Non-pigmented ciliary epithelial cell (primary cell): ENCODE measurements around a stretch of chr16.

DNA sequence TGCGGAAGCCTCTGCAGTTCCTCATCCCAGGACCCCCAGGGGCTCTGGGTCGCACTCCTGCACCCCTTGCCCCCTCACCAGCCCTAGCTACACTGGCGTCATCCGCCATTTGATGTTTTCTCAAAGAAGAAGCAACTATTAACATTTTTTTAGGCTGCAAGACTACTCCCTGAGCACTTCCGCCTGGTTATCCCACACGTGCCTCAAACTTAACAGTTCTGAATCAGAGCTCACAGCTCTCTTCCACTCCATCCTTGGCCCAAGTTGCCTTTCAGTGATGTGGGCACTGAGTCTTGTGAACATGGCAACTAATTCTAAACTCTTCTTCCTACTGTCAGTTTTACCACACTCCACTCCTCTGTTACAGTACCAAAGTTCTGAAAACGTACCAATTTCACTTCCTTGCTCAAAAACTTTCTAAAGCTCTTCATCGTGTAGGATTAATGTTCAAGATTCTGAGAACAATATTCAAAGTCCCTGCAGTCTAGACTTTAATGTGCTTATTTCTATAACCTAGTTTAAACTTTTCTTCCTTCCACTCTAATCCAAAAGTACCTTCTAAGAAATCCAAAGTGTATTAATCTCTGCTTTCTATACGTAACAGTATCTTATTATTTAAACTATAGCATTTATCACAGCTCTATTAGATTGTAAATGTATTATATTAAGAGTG lies 31.6 kb downstream of the N4BP1 start:
- RRBS: no CpG with 5 or more reads among the region's 9 CpGs

DNA sequence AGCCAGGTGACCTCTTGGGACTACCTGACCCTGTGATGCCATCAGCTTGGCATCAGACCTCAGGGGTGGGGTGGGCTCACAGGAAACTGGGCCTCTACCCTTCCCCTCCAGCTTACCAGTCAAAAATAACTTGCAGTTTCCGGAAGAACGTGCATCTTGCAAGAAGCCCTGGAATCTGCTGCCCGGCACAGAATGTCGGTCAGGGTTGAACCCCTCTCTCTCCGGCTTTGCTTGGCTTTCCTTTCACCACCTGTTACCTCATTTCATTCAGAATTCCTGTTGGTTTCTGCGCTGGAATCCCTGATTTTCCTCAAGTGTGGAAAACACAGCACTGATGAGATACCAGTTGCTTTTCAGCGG lies 11.7 kb upstream of the N4BP1 start:
- RRBS: no CpG with 5 or more reads among the region's 7 CpGs

GRCh38 chr16:49492206-49492630 lies 118.6 kb downstream of the C16orf78 start:
- RRBS: 6% methylated on average over 5 of the region's 34 CpGs

DNA sequence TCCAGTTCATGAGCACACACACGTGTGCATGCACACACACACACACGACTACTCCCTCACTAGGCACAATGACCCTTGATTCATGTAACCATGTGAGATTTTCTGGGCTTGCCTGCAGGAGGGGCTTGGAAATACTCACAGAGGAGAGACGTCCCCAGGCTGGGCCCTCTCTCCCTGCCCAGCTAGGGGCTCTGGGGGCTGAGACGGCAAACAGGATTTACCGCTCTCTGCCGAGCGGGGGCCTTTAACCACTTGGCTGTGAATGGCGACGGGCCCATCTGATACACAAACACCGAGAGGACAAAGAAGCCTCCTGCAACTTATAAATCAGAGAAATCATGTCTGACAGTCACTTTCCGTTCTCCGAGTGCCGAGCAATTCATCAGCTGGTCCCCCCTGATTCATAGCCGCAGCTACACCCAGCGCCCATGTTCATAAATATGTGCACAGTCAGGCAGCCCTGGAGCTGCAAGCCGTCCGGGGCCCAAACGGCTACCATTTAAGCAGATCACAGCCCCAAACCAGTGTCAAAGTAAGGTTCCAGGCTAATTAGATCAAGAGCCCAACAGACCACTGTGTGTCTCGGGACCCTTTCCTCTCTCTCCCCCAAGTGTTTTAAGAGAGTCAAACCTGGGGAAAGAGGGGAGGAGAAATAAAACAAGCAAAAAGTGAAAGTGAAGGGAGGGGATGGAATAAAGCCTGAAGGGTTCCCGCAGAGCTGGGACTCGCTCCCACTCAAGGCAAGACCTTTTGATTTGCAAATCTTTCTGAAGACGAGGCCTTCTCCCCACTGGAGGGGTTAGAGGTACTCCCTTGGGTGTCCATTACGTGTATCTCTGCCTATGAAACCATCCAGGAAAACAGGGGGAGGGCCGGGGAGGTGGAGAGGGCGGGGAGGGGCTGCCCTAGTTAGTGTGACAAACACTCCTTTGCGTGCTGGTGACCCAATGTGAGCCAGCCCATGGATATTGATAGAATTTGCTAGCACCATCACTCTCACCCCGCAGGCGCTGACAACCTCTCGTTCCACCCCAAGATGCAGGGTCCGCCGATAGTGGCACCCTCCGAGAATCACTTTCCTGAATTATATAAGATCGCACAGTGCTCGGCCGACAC lies 154.7 kb downstream of the C16orf78 start:
- RRBS: no CpG with 5 or more reads among the region's 35 CpGs

DNA sequence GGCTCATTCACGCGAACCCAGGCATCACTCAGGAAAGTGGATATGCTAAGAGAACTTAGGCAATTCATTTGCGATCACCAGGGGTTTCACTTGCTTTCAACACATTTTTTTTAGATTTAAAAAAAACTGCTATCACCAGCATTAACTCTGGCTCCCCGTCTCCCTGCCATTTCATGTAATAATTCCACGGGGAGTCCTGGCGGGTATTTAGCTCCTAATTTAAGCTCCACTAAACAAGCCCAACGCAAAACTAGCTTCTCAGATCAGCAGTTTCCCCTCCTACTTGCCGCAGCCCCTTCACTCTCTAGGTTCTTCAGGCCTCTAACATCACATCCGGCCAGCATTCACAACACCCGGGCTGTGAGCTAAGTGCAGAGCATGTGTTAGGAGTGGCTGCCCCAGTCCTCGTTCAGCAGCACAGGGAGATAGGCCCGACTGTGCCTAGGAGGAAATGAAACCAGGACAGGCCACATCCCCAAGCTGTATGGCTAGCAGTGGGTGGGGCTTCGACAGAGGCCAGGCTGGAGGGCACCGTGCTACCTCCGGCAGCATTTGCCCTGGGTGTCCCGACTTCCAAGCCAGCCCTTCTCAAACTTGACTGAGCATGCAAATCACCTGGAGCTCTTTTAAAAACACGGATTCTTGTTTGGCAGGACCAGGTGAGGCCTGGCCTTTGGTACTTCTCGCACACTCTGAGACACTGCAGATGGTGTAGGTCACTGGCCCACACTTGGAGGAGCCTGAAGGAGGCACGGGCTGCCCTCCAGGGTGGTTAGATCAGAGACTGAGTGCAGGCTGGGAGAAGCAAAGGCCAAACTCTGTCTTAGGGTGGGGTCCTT lies 201.8 kb downstream of the C16orf78 start:
- RRBS: no CpG with 5 or more reads among the region's 19 CpGs

GRCh38 chr16:50244186-50244843 lies 22.0 kb upstream of the ADCY7 start:
- RRBS: 9% methylated on average over 9 of the region's 23 CpGs

DNA sequence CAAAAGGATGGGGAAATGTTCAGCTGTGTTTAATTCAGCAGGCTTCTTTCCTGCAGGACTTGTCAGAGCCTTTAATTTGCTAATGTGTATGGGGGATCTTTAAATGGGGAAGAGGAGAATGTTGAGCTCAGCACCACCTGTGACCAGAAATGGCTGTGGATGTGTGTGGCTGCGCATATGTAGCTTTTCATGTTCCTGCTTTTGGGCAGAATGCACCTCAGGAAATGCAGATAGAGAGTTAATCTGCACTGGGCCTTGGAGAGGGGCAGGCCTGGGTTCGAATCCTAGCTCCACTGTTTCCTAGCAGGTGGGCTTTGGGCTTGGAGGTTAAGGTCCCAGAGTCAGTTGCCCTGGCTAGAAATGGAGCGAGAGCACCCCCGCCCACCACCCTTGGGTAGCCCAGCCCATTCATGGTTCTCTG lies 9.2 kb downstream of the ADCY7 start:
- RRBS: no CpG with 5 or more reads among the region's 4 CpGs

DNA sequence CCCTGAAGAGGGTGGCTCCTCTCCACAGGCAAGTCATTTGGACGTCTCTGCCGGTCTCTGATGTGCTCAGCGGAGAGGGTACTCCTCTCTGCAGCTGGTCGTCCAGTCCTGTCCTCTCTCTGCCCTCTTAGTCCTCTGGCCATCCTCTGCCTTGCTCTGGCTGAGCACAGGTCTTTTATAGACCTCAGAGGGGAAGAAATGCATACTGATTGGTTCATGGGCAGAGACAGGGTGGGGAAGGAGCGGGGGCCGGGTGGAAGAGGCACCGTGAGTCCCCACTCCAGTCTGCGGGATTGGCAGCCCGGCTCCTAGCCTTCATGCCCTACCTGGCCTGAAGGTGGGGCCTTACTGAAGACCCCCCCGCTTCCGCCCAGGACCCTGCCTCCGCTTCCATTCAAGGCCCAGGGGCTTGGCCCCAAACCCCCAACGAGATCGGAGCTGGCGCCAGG lies 69.9 kb upstream of the NKD1 start:
- RRBS: 27% methylated on average over 2 of the region's 15 CpGs

GRCh38 chr16:50613324-50614034 lies 65.3 kb downstream of the NKD1 start:
- RRBS: no CpG with 5 or more reads among the region's 20 CpGs

- RRBS: no CpG with 5 or more reads among the region's 4 CpGs
These were observed 486 bp upstream of the SNX20 start for GRCh38 chr16:50681613-50681982.

- RRBS: no CpG with 5 or more reads among the region's 5 CpGs
These were observed 7.1 kb upstream of the CYLD start for GRCh38 chr16:50734763-50735136.

DNA sequence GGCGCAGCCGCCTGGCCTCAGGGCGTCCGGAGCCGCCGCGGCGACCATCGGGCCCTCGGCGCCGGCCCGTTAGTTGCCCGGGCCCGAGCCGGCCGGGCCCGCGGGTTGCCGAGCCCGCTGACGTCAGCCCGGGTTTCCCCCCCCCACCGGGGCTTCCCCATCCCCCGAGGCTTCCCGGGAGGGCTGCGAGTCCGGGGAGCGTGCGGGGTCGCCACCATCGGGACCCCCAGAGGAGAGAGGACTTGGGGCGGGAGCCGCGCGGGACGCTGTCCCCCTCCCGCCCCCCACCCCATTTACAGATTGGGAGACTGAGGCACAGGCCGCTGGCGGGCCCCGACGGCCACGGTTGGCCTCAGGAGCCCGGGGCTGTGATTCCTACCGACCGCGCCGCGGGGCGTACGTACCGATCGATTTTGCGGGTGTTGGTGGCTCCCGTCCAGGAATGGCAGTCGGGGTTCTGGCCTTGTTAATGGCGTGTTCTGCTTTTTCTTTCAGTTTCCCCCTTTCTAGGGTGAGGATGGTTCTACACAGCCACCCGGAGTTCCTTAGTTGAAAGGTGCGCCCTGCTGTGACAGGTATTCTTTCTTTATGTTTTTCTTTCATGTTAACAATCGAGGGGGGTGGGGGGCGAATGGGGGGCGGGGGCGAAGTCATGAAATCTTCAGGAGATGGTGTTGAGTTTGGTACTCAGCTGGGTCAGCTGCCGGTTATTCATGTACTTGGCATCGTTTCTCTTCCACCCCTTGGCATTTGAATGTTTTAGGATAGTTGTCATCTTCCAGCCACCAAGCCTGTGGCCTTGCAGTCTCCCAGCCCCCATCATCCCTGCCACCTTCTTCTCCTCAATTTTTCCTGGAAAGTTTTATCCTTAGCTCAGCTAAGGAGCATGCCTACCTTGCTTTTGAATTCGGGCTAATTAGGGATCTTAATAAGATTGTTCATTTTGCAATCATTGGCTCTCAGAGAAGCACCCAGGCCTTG lies 671 bp downstream of the CYLD start:
- RRBS: 2% methylated on average over 19 of the region's 66 CpGs

- RRBS: no CpG with 5 or more reads among the region's 28 CpGs
These were observed 55.2 kb downstream of the SALL1 start for GRCh38 chr16:51095476-51096724.

DNA sequence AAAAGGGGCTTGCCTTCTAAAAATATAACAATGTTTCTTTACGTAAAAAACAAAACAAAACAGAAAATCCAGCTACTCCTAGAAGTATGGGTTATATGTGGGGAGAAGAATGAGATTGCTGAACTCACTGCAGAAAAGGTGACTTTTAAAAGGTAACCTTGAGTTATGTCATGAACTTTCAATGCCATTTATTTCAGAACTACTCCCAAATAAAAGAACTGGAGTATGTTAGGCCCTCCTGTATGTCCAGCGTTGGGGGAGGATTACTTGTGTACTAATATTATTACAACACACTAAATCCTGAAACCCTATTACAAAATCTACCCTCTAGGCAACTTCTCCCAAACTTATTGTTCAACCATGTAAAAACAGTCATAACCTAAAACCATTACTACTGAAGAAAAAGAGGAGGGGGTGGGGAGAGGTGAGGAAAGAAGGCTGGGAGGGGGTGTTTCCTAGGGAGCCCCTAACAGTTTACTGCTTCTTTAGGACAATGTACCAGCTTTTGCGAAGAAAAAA lies 2.5 kb downstream of the SALL1 start:
- RRBS: no CpG with 5 or more reads among the region's 3 CpGs

GRCh38 chr16:51235485-51236029 lies 84.5 kb upstream of the SALL1 start:
- RRBS: no CpG with 5 or more reads among the region's 6 CpGs

GRCh38 chr16:51556965-51557612 lies 406.0 kb upstream of the SALL1 start:
- RRBS: 4% methylated on average over 2 of the region's 8 CpGs

DNA sequence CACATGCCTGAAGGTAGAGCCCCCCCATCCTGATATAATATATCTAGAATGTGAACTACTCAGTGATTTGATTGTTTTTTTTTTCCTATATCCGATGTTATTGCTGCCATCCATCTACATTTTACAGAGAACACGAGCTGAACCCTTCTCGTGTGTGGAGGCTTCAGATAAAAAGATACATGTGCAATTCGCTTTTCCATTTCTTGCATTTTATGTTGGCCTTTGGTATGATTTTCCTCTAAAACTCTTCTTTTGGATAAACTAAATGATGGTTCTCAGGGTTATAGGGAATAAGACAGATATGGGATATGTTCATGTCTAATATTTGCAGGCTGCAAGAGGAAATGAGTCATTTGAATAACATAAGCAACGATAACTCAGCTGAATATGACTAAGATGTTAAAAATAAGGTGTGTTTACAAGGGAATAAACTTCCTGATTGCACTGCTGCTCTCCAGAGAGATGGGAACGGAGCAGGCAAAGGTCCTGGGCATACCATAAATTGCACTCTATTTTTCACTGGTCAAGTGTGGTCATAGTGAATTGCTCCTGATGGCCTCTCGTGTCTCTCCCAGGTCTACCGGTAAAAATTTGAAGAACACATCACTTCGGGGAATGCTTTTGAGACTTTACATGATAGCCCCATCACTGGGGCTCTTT lies 666.2 kb downstream of the TOX3 start:
- RRBS: no CpG with 5 or more reads among the region's 9 CpGs

DNA sequence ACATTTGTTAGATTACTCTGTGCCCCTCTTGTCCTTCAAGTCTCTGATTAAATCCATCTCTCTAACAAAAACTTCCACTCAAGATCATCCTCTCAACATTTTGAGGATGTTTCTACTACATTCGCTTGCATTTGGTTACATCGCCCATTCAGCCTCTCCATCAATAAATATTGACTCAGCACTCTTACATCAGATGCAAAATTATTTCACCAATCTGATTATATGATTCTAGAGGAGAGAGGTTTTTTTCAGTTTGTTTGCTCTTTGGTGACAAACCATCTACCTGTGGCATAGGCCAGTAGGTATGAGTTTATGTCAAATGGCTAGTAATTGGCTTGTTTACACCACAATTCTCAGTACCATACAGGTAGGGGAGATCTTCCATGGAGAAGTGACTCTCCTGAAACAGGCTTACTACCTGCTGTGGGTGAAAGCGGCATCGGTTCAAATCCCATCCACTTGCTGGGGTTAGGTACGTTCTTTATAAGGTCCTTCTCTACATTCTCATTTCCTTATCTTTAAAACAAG lies 52.3 kb downstream of the TOX3 start:
- RRBS: no CpG with 5 or more reads among the region's 5 CpGs

DNA sequence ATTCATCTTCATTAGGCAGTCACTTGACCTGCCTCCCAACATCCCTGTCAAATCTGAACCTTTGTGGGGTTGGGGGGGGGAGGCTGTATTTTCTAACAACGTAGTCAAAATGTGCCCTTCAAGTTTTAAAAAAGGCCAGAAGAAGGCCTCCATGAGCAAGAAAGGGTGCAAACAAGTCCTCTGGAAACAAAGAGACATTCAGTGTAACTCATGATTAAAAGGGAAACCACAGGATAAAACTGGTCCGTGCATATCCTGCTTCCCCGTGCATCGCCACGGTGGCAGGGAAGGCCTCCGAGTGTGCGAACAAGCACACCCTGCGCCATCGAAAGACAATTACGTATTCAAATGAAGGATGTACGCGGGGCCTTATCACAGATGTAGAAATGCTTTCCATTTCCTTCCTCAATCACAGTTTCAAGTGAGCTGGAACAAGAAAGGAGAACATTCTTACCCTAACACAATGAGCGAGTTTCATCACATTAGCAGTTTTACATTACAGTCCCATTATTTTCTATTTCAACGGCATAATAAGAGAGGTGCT lies 48.4 kb downstream of the TOX3 start:
- RRBS: no CpG with 5 or more reads among the region's 14 CpGs